Myometrial cell (primary cell): ENCODE data around the gene MILR1.

- RAMPAGE, long total RNA: no peak
Observed at GRCh38 chr17:63399681-63400264, 46.3 kb downstream of the CYB561 start.

DNA sequence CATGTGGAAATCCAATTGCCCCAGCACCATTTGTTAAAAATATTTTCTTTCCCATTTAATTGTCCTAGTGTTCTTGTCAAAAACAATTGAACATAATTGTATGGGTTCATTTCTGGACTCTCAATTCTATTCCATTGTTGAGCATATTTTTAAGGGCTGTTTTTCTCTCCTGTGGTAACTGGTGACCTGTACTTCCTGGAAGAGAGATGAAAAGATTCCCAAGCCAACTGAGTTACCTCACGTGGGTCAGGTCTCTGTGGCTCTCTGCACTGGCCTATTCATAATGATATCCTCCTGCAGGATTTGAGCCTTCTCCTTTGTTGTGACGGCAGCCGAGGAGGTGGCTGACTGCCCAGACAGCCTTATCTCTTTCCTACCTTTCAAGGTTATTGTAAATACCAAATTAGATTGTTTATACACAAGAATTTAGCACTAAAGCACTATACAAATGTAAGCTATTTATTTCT lies 2.7 kb upstream of the ACE start:
- RAMPAGE, long total RNA: no peak

- RAMPAGE, long total RNA: no peak
Observed at GRCh38 chr17:63632443-63632809, 10.2 kb downstream of the MAP3K3 start.

GRCh38 chr17:63641622-63642094 lies 19.4 kb downstream of the MAP3K3 start:
- RAMPAGE, long total RNA: no peak

DNA sequence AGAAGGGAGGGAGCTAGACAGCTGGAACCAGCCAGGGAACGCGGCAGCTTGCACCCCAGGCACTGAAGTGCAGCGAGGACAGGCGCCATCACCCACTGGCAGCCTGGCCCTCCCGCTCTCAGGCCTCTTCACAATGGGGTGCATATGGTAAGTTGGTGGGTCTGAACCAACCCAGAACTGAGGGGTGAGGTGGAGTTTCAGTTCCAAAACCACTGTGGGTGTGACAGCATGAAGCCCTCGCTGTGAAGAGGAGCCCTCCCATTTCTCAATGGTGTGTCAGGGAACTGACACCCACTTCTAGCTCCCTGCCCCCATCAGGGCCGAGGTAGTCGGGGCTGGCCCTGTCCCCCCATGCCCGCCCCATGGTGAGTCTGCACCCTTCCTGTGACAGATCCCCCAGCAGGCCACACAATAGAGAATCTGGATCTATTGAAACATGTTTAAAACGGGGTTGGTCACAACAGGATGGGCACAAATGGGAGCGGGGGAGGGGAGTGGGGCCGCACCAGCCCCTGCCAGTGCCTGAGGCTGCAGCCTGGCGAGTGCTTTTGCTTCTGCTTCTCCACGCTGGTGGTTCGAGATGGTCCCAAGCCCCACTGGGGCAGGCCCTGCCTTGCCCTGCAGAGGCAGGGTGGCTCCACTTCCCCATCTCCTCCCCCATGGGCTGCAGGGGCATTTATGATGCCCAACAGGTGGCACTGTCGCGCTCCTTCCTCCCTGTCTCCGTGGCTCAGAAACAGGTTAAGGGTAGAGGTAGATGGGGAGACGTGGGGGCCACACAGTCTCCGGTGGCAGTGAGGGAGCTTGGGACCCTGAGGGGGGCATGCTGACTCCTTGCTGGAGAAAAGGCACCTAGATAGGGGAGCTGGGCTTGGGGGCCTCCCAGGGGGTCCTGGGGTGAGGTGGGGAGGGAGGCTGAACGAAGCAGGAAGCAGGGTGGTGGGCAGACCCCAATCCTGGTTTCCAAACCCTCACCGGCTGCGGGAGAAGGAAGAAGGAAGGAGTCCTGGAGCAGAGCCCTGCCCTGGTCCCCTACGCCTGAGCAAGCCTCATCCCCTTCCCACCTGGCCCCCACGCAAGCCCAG lies 2.2 kb downstream of the LIMD2 start:
- RAMPAGE, long total RNA: no peak

DNA sequence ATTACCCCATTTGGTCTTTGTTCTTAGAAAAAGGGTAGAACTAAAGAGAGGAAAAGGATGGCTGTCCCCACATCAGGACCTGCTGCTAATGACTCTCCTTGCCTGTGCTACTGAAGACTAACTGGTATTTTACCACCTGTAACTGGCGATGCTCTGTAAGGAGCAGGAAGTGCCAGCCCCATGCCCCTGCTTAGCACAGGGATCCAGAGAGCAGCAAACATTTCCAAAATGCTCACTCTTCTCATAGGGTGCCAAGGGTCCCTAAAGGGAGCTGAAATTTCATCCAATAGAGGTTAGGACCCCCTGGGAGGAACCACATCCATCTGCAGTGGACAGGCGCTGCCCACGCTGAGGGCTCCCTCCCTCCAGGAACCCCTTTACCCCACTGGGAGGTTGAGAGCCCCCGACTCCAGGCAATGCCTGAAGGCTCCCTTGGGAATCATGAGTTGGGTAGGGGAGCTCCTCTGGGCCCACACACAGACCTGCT lies 6.9 kb upstream of the LIMD2 start:
- RAMPAGE, long total RNA: no peak

DNA sequence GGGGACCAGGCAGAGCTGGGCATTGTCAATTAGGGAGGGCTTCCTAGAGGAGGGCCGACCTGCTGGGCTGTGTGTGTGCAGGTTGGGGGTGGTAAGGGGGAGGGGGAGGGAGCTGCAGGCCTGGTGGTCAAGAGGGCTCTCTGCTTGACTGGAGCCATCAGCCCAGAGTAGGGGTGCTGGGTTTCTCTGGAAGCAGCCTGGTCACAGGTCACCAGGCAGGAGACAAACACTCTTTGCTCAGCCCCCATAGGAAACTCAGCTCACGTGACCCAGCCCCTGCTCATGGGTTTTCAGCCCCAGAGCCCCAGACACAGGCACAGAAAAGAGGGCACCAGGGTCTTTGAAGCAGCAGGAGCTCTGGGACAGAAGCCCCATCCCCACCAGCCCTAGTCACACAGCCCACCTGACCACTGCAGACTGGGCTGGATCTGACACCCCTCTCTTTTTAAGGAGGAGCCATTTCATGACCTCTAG lies 13.6 kb upstream of the CD79B start:
- RAMPAGE, long total RNA: no peak

GRCh38 chr17:63954525-63954856 lies 18.2 kb downstream of the SCN4A start:
- RAMPAGE, long total RNA: no peak

DNA sequence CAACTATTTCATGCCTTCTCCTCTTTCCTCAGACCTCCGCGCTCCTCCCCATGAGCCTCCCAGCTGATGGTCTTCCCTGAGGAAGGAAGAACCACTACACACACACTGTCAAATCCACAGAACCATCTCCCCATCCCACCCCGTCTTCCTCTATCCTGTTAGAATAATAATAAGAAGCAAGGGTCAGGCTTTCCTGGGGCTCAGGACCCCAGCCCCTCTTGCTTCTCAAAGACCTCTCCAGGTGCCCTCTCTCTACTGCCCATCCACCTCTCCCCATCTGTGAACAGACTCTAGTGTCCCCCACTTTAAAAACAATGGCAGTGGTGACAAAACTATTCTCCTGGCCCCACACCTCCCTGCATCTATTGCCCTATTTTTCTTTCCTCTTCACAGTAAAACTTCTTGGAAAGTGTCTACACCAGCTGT lies 3.7 kb upstream of the SCN4A start:
- RAMPAGE, long total RNA: no peak

GRCh38 chr17:63987308-63987999 lies 10.7 kb upstream of the PRR29 start:
- RAMPAGE, long total RNA: no peak

- RAMPAGE, long total RNA: no peak
Observed at GRCh38 chr17:64038646-64039087, 18.2 kb upstream of the ICAM2 start.

DNA sequence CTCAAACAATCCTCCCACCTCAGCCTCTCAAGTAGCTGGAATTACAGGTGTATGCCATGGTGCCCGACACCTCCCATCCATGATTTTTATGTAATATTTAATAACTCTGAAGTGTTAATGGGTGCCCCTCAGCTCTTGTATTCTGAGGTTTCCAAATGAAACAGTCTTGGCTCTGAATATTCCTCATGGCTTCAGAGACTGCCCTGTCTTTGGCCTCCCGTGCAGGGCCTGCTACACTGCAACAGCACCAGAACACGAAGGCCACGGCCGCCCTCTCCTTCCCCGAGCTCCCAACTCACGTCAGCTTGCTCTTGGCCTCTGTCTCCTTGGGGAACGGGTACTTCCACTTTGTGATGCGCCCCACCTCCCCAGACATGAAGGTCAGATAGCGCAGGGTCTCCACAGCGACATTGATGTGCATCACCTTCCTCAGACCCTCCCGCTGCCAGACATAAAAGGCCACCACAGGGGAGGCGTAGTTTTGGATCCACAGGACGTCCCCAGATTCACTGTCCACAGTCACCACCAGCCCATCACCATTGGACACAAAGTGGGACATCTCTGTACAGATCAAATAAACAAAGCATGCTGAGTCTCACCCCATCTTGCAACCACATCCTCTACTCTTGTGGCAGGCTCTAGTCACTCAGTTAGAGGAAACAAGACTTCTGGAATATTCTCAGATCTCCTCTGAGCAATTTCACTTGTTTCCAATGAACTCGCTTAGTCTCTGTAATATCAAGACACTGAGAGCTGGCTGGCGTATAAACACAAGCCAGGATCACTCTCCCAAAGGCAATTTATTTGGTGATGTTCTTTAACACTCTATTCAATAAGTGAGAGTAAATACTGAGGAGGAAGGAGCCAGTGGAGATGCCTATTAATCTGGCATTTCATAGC lies 46.2 kb upstream of the ICAM2 start:
- RAMPAGE, long total RNA: no peak

GRCh38 chr17:64085346-64086505 lies 44.2 kb downstream of the ERN1 start:
- RAMPAGE, long total RNA: no peak

DNA sequence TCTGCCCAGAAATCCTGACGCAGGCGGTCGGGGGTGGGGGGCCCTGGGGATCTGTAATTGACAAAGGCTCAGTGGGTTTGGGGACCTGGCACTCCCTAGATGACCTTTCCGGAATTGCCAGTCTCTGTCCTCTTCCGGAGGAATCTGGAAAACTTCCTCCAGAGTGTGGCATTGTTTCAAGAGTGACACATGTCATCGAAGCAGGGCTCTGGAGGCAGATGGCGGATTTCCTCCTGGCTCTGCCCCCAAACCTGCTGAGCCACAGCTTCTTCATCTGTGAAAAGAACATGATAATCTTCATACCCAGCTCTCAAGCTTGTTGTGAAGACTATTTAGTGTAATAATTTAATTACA lies 19.6 kb upstream of the TEX2 start:
- RAMPAGE, long total RNA: no peak

GRCh38 chr17:64333979-64334544 lies 56.6 kb downstream of the PECAM1 start:
- RAMPAGE, long total RNA: no peak

DNA sequence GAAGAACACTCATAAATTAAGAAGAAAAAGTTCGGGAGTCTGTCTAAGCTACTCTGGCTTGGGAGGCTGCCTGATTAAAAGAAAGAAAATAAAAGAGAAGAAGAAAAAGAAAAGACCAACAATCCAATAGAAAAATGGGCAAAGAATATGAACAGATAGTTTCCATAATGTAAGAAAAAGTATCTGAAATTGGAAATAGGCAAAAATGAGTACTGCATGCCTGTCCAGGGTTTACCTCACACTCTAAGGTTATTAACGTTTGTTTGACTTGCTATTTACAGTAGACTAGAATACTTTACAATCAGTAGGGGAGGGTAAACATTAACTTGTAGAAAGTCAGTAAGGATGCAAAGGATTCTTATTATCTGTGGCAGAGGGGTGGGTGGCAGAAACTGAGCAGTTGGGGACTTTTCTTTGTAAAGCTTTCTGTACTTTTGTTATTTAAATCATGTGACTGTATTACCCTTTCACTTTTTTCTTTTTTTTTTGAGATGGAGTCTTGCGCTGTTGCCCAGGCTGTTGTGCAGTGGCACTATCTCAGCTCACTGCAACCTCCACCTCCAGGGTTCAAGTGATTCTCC lies 5.4 kb upstream of the PECAM1 start:
- RAMPAGE, long total RNA: no peak

GRCh38 chr17:64448624-64449456 lies at the start of gene MILR1:
Gene MILR1 (plus strand): TSS chr17:64449115.
- RAMPAGE, long total RNA: start-site peak on the plus strand at chr17:64449141-64449165, 419 and 185 reads in 2 replicates

DNA sequence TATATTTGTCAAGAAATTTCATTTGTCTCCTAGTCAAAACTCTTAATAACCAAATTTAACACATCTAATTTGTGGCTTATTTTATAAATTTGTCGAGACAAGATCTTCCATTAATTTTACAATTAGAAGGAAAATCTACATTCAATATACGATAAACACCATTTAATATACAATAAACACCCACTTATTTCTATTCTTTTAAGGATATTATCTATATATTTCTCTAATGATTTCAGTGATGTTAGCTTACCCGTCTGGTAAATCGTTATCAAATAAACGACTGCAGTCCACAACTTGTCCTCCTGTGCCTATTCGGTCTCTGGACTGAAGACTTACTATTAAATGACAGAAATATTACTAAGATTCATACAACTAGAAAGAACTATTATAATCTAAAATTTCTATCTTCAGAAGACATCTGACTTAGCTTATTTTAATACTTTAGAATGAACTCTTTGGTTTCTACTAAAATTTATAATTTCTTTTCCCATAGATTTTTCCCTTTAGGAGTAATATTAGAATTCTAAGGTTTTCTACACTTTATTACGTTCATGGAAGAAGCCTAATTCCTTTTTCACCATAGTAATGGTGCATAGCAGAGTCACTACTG lies 76.2 kb downstream of the SMURF2 start:
- RAMPAGE, long total RNA: no peak

DNA sequence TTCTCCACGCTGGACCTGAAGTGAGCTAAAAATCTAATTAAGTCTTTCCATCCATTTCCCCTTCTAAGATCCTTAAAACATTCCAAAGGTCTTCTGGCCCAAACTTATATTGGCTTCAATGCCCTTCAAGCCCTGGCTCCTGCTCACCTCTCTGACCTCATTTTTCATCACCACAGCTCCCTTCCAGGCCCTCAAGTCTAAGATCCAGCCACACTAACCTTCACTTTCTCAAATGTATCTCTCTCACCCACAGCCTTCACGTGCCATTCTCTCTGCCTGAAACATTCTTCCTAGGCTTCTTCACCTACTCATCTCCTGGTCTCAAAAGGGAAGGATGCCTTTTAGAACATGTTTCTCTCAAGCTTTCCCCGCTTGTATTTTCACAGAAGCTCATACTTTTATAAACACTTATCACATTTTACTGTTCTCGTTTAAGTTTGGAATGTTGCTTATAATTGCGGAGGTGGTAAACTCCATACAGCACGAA lies 50.3 kb downstream of the SMURF2 start:
- RAMPAGE, long total RNA: no peak

DNA sequence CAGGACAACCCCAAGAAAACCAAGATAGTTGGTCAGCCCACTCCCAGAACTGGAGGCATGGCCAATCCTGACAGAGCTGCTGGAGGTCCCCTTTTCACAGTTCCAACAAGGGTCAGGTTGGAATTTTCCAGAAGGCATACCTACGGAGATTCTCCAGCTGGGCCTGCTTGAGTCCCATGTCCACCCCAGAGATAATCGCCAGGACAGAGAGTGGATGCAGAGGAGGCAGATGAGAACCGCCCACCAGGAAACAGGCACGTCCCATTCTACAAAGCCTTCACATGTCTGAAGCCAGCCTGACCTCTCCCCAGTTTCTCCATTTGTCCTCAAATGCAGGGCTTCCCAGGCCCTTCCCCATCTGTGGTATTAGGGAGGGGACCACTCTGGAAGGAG lies 47.4 kb upstream of the SMURF2 start:
- RAMPAGE, long total RNA: no peak